Helper T cell (primary cell): ENCODE measurements around a stretch of chr3.

GRCh38 chr3:9049271-9049774, 86.1 kb upstream of the RAD18 start:
- PRO-cap, 2 experiments, result no peak in any of the 2 experiments

DNA sequence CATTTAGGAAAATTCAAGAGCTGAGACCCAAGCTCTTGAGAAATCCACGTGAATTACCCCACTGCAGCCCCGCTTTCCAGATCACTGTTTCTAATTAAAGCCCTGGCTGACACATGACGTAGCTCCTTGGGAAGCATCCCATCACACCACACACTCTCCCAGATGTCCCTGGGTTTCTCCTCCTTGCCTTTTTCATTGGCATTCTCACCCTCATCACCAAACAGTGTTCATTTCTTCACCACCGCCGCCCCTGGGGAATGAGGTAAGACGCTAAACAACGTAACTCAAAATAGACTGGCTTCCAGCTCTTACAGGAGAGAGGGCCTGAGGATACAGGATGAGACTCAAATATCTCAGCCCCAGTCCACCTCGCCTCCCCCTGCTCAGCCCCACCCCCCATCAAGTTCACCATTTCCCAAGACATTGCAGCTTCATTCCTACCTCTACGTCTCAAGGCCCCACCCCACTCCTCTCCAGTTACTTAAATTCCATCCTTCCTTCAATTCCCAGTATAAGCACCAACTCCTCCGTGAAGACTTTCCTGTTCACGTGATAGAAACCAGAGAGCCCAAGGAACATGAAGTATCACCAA, 95.3 kb downstream of the SRGAP3 start:
- PRO-cap, 2 experiments, result no peak in any of the 2 experiments

GRCh38 chr3:9726951-9727587, 4.5 kb upstream of the BRPF1 start:
- PRO-cap, 2 experiments, result no peak in any of the 2 experiments

GRCh38 chr3:9749252-9749658, 497 bp upstream of the OGG1 start:
- PRO-cap, 2 experiments, result no peak in any of the 2 experiments

DNA sequence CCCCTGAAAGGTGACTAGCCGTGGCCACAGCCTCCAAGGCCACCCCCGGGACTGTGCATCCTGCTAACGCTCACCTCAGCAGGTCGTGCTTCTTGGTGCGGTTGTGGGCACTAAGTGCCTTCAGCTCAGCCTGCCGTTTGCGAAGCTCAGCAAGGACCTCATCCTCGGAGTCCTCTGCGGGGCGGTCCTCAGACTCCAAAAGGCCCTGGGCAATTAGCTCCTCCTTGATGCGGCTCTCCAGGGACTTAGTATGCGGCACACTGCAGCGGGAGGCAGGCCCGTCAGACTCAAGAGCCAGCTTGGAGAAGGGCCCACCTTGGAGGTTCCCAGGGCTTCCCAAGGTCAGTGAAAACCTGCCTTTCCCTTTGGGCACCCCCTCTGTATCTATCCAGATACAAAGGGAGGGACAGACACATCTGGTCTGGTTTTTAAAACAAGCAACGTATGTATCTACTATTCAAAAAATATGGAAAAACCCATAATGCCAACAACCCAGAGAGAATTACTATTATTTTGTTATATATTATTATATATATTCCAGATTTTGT, 8.2 kb downstream of the TADA3 start:
- PRO-cap, 2 experiments, result no peak in any of the 2 experiments

- PRO-cap, 2 experiments, result no peak in any of the 2 experiments
Observed at GRCh38 chr3:9807451-9808287, 2.4 kb upstream of the TTLL3 start.

DNA sequence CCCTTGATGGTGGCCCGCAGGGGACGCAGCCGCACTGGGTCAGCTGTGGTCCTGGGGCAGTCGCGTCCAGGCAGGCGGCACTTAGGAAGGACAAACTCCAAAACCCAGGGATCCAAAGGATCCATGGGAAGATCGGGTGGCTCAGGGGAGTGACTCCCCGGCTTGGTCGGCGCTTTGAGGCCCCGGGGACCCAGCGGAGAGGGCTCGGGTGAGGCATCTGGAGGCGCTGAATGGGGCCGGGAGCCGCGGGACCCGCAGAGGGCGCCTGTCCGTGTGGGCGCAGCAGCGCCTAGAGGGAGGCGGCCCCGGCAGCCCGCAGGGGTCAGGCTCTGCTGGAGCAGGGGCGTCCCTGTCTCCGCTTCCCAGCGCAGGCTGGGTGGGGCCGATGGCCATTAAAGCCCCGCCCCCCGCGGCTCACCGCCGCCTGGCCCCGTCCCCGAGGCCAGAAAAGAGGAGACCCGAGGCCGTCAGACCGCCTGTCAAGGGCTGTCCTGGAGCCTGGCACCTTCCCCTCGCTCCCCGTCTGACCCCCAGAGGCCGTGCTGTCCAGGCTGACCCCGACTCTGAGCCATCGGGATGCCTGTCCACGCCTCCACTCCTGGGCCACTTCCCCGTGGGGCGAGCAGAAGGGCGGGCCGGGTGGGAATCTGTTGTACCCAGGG, 17.4 kb downstream of the CIDEC start:
- PRO-cap, 2 experiments, result no peak in any of the 2 experiments

GRCh38 chr3:9933231-9933752, 342 bp upstream of the CRELD1 start:
- PRO-cap, 2 experiments, result peak in 2 of 2 experiments; most common plus-strand start chr3:9933410 (in 1); most common minus-strand start chr3:9933649 (in 2)

- PRO-cap, 2 experiments, result peak in 2 of 2 experiments; most common plus-strand start chr3:9934324 (in 2); most common minus-strand start chr3:9934223 (in 1)
Observed at GRCh38 chr3:9934182-9934446, 480 bp downstream of the CRELD1 start.

DNA sequence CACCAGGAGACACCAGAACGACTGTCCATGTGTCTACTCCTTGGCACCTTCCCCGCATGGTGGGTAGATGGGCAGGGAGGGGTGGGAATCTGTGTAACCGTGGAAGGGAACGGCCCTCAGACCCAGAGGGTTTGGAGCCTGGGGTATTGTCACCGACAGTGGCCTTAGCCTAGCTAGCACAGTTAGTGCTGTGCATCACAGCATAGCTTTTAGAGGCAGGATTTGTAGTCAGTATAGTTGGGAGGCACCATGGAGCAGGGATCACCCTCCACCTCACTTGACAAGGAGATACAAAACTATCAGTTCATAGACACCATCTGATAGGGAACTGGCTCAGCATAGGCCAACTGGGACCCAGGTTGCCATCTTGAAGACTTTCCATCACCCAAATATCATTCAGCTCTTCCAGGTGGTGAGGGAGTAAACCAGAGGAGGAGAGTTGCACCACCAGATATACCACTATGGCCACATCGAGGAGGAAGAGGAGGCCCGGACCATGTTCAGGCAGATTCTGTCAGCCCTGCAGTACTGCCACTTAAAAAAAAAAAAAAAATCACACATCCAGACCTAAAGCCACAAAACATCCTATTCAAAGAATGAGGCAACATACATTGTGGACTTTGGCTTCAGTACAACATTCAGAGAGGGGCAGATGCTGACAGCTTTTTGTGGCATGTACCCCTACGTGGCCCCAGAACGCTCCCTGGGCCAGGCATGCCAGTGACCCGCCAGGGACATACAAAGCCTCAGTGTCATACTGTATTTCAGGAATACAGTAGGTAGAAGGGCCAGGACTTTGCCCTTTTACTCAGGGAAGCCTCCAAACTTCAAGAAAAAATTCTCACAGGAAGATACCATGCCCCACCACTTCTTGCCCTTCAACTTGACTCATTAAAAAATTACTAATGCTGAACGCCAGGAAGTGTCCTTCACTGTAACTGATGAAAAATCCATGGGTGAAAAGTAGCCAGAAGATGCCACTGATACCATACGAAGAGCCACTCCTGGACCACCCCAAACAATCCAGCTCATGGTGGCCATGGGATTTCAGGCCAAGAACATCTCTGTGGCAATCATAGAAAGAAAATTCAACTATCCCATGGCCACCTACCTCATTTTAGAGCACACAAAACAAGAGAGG, 18.4 kb upstream of the EMC3 start:
- PRO-cap, 2 experiments, result no peak in any of the 2 experiments

GRCh38 chr3:10009013-10010028, 16.9 kb upstream of the FANCD2 start:
- PRO-cap, 2 experiments, result peak in 2 of 2 experiments; most common minus-strand start chr3:10009142 (in 2)

DNA sequence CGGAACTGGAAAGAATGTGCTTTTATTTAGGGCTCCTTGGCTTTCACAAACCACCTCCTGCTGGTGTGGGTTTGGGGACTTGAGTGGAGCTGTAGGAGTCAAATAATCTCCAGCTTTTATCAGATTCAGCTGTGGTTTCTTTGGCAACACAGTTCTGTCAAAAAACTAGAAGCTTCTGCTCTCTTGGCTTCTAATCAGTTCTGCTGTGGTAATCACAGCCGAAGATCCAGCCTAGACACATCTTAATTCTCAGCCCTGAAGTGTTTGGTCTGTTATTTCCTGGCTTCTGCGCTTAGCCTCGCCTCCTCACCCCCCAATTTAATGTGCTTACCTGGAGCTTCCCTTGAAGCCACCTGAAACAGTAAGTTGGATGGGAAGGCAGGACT, 21.4 kb downstream of the IRAK2 start:
- PRO-cap, 2 experiments, result peak in 2 of 2 experiments; most common plus-strand start position 197 of the sequence (in 2); most common minus-strand start position 205 of the sequence (in 1)

GRCh38 chr3:10189466-10190209, 24.9 kb downstream of the IRAK2 start:
- PRO-cap, 2 experiments, result no peak in any of the 2 experiments

- PRO-cap, 2 experiments, result no peak in any of the 2 experiments
Observed at GRCh38 chr3:10389717-10390540, 69.0 kb upstream of the SEC13 start.

DNA sequence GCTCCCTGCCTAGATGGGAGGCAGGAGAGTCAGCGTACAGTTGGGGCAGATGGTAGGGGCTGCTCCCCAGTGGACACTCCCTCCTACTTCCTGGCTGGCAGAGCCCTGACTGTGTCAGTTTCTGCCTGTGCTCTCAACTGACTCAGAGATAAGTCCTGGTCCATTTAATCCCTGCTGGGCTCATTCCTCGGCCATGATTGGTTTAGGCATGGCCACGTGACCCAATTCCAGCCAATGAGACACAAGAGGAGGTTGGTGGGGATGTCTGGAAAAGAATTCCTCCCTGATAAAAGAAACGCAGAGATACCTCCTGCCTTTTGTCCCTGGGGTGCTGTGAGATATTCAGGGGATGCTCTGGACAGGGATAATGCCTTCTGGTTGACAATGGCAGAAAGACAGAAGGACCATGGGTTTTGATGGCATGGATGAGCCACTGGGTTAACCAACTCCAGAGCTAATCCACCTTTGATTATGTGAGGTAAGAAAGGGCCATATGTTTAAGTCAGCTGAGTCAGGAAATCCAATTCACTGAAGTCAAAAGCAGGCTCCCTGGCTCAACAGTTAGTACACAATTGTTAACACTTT, 118.0 kb upstream of the SLC6A11 start:
- PRO-cap, 2 experiments, result no peak in any of the 2 experiments

GRCh38 chr3:10988049-10988406, 4.5 kb upstream of the SLC6A1 start:
- PRO-cap, 2 experiments, result no peak in any of the 2 experiments

- PRO-cap, 2 experiments, result no peak in any of the 2 experiments
Observed at GRCh38 chr3:11005844-11006193, 13.3 kb downstream of the SLC6A1 start.

DNA sequence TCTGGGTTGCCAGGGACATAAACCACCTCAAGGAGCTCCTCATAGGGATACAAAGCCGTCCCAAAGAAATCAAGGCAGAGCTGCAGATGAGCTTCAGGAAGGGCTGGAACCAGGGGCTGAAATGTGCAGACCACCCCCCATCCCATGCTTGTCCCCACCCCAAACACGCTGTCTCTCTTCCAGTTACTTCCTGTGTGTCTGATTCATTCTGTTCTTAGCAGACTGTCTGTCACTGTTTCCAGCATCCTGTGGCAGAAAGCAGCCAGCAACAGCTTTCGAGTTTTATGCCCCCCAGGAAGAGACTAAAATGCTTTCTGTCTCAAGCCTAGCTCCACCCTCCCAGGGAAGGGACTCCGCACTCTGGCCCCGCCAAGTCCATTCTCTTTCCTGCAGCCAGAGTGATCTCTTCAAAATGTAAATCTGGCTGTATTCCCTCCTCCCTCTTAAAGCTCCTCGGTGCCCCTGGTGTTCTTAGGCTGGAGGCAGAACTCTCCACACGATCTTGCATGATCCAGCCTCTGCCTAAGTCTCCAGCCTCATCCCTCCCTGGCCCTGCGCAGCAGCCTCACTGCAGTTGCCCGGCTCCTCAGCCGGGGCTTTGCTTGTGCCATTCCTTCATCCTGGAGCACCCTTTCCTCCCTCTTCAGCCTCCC, 41.5 kb downstream of the HRH1 start:
- PRO-cap, 2 experiments, result no peak in any of the 2 experiments

GRCh38 chr3:11272919-11273196, 661 bp downstream of the ATG7 start:
- PRO-cap, 2 experiments, result no peak in any of the 2 experiments

DNA sequence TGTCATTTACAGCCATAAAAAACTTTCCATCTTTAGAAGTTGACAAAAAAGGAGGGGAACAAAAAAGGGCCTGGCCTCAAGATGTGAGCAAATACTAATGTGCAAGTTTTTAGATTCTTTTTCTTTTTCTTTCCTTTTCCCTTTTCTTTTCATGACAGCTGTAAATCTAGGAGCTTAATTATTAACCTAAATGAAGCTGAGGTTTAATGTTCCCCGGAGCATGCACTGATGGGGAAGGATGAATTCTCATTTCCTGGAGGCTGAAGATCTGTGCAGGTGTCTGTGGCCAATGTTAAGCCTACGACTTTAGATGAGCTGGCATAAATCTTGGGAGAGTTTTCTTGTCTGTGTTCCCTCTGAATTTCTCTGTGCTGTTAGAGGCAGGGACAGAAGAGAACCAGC, 118.9 kb downstream of the ATG7 start:
- PRO-cap, 2 experiments, result no peak in any of the 2 experiments